ENCODE measurements around a stretch of chr13.

DNA sequence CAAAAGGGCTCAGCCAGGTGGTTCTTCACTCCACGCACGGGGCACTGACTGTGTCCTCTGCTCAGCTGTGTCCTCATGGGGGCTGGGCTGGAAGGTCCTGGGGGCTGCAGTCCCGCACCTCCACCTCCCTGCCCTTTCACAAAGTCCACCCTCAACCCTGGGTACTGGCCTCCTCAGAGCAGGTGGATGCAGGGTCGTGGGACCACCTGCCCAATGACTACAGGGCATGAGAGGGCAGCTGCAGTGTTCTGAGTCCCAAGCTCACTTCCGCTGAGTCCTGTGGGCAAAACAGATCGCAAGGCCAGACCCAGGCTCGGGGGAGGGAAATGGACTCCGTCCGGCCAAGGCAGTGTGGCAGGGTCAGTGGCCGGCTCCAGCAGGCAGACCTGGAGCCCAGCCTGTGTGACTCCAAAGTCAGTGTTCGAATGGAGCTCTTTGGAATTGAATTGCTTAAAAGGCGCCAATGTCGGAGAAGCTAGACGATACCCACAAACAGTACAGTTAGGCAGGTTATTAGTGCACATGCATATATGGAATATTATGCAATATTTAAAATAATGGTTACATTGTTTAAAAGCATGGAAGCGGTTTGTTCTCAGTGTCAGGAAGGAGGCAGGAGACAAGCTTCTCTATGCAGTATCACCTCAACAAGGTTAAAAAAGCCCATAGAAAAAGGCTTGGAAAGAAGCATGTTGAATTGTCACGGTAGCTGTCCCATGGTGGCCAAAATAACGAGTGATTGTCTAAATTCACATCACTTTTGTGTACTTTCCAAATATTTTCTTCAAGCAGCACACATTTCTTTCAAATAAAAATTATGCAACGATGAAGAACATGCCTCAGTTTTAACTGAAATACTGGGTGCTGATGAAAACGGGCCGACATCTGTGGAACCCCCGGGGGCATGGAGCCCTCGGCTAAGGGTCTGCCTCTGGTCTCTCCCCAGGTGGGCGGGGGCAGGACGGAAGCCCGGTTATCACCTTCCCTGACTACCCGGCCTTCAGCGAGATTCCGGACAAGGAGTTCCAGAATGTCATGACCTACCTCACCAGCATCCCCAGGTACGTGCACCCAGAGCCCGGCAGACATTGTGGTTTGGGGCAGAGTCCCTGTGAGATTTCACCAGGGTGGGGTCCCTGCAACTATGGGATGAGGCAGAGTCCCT is 55.1 kb downstream of the MCF2L start:
- PRO-cap = bidirectional peak, plus-strand start at position 264 of the sequence, minus-strand start at position 250 of the sequence; bidirectional peak, plus-strand start at position 495 of the sequence, minus-strand start at position 427 of the sequence

- PRO-cap = no peak
Measured at GRCh38 chr13:113065277-113065892, 40.2 kb upstream of the F7 start.

- PRO-cap = no peak
Measured at GRCh38 chr13:113096901-113097256, 8.7 kb upstream of the F7 start.

DNA sequence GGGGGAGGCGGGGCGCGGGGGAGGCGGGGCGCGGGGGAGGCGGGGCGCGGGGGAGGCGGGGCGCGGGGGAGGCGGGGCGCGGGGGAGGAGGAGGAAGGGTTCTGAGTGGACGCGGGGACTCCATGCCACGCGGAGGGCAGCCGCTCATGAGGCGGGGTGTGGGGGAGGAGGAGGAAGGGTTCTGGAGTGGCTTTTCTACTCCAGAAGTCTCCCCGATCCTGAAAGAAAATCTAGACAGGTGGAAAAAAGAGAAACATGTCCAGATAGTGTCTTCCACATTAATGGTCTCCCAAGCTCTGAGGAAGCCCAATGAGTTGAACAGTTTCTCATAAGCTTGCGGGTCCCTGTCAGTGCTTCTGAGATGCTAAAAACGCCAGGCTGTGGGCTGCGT is 4.1 kb upstream of the PROZ start:
- PRO-cap = unidirectional peak, plus-strand start at position 96 of the sequence

GRCh38 chr13:113219716-113220806 is 10.6 kb downstream of the CUL4A start:
- PRO-cap = no peak

GRCh38 chr13:113224453-113225530 is 15.4 kb downstream of the CUL4A start:
- PRO-cap = no peak

DNA sequence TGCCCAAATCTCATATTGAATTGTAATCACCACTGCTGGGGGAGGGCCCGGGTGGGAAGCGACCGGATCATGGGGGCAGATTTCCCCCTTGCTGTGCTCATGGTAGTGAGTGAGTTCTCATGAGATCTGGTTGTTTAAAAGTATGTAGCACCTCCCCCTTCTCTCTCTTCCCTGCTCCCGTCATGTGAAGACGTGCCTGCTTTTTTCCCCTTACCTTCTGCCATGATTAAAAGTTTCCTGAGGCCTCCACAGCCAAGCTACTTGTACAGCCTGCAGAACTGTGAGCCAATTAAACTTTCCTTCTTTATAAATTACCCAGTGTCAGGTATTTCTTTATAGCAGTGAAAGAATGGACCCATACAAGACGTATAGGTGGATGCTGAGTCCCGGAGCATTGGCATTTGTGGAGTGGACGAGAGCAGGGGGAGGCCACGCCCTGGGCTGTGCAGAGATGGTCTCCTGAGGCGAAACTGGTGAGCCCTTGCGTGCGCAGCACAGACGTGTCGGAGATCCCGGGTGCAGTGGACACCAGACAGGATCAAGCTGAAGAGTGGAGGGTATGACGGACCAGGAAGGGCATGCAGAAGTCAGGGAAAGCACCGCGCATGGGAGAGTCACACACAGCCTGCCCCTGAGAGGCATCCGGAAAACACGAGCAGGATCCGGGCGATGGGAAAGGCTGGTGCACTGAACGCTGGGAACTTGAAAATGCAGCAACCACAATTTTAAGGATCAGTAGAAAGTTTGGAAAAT is 42.3 kb downstream of the CUL4A start:
- PRO-cap = no peak

GRCh38 chr13:113290268-113290581 is 6.8 kb upstream of the LAMP1 start:
- PRO-cap = no peak

DNA sequence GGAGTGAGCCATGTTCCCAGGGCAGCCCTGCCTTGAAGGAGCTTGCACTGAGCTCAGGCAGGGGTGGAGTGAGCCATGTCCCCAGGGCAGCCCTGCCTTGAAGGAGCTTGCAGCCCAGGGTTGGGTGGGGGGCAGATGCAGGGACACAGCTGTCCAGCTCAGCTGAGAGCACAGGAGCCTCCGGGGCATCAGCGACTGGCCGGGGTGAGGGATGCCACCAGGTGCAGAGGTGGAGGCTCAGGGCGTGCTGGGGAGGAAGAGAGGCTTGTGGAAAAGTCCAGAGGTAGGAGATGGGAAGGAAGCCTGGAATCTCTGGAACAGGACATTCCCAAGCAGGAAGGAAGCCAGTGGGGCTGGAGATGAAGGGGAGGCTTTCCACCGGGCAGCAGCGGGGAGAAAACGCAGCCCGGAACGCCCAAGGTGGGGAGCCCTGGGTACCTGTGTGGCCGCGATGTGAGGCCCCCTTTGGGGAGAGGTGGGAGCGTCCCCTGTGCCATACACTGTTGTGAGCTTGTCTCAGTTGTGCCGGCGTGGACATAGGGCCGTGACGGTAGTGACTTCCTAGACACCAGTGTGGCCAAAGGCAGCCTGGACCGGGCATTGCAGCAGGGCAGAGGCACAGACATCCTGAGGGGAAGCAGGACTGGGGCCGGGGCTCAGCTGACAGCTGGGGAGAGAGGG is 38.8 kb upstream of the TFDP1 start:
- PRO-cap = no peak

- PRO-cap = no peak
Measured at GRCh38 chr13:113640555-113641135, 17.4 kb downstream of the ATP4B start.

GRCh38 chr13:113741819-113742514 is 17.1 kb upstream of the TMEM255B start:
- PRO-cap = no peak

DNA sequence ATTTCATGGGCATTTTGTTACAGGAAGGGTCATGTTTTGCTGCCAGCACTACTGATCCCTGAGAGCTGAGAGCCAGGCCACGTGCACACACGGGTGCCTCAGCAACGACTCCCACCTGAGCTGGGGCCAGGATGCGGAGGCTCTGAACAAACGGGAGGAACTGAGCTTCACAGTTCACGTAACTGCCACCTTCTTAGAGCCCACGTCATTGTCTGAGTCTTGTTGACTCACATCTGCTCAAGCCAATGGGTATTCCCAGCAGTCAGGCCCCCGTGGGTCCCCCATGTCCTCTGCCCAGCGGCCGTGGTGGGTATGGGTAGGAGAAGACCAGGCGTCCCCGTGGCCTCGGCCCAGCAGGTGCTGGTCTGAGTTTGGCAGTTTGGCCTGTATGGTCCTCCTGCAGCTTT is 16.4 kb upstream of the TMEM255B start:
- PRO-cap = no peak

GRCh38 chr13:113789644-113790248 is 30.7 kb downstream of the TMEM255B start:
- PRO-cap = no peak

- PRO-cap = no peak
Measured at GRCh38 chr13:113851325-113852149, 12.3 kb downstream of the GAS6 start.

DNA sequence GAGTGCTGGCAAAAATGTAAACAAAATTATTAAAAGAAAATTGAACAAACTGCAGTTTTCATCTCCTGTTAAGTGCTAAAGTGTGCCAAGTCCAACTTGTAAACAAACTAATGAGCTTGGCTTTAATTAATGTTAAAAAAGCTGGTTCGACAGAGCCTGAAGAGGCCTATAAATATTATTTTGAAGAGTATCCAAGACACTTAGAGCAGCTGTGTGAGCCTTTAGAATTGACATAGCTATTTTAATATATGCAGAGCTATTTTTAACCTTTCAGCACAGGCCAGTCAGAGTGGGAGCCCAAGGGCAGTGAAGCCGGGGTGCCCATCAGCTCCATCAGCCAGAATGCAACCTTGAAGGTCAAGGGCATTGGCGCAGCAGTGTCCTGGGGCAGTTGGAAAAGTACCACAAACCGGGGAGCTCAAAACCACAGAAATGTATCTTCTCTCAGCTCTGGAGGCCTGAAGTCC is 15.5 kb upstream of the GAS6 start:
- PRO-cap = no peak

DNA sequence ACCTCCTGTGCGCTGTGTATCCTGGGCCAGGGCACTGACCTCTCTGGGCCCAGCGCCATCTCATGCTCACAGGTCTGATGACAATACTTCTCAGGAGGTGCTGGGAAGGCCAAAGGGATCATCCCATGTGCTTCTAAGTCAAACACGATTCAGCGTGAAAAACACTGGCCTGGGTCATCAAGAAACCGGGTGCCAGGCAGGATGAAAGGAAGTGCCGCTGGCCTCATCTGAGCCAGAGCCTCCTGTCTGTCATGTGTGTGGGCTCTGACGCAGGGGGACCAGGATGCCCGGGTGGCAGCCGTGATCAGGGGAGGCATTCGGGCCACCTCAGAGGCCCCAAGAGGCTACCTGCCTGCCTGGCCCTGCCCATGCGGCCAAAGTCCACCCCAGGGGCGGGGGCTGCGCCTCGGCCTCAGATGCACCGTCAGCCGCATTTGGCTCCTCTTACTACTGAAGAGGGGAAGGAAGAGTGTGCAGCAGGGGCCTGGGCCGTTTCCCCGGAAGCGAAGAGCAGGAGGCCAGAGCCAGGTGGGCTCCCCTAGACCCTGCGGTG is 34.1 kb downstream of the C13orf46 start:
- PRO-cap = no peak

- PRO-cap = no peak
Measured at GRCh38 chr13:113951023-113951966, 22.6 kb downstream of the C13orf46 start.

DNA sequence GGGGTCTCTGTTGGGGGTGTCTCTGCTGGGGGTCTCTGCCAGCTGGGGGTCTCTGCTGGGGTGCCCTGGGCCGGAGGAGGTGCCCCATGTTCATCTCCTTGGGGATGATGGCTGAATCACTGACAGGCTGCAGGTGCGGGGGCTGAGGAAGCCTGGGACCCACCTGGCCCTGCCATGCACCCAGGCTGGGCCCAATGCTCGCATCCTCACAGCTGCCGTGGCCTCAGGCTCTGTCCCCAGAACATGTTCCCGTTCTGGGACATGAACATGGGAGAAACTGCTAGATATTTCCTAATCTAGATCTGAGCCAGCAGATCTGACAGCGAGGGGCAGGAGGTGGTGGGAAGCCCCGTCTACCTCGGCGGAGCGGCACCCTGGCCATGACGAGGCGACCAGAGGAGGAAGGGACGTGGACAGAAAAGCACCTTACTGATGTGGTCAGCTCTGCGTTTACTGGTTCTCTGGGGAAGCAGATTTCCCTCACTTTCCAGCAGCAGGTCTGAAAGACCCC is 26.3 kb upstream of the C13orf46 start:
- PRO-cap = no peak

DNA sequence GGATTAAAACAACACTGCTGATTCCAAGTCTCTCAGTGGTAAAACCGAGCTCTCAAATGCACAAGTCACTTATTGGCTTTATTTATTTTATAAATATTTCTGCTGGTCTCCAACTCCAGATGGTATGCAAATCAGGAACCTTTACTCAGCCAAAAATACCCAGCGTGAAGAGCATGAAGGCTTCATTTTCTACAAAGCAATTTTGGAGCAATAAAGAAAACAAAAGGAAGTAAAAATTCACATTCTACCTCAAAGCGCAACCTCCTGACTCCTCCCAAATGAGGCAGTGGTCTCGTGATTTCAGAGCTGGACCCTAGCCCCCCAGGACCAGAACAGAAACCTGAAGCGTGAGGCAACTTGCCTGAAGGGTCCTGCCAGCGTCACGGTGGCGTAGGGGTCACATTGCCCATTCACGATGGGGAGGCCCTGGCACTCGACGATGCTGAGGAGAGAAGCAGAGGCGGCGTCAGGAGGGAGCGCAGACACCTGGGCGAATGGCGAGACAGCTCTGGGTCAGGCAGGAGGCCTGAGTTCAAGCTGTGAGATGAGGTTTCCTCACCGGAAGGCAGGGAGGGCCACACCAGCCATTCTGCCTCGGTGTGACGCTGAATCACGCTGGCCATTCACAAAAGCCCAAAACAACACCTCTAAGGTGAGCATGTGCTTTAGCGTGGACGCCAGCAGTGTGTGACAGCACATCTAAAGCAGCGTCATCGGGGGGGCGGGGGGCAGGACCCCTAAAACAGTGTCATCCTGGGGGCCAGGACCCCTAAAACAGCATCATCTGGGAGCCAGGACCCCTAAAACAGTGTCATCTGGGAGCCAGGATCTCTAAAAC is 53.8 kb upstream of the C13orf46 start:
- PRO-cap = no peak

- PRO-cap = no peak
Measured at GRCh38 chr13:114032036-114032518, 58.2 kb upstream of the C13orf46 start.

Measured in neural crest cell (in vitro differentiated cells).